Mesenchymal stem cell of the bone marrow (primary cell): ENCODE data around the gene ZNF622.

GRCh38 chr5:14503876-14504699 is 77.5 kb upstream of the OTULINL start:
- CAGE, long polyA plus RNA = no peak

GRCh38 chr5:14586987-14587680 is 5.5 kb downstream of the OTULINL start:
- CAGE, long polyA plus RNA = no peak

GRCh38 chr5:14595322-14595772 is 13.8 kb downstream of the OTULINL start:
- CAGE, long polyA plus RNA = no peak

DNA sequence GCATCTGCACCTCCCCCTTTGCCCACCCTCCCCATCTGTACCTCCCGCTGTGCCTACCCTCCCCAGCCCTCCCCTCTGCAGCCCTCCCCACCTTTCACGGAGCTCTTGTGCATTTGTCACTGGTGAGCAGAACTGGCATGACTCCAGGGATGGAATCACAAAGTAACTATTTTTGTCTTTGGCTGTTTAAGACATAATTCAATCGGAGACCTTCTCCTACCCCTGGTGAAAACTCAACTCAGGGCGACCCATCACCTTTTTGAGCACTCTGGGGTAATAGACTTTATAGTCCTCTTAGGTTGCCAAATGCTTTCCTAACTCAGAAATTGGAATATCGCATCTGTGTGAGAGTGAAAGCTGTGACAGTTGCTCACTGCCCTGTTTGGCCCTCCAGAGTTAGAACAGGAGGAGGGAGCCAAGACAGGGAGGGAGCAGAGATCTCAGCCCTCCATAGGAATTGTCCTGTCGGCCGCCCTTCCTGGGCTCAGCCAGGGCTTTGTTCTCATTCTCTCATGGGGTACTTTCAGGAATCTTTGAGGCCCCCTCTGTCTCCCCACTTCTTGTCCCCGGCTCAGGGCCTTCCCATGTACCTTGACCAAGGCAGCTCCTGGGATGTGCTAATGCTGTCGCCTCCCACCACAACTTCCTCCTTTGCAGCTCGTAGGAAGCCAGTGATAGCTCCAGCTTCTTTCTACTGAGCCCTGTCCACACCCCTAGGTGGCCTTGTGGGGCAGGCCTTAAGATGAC is 36.3 kb downstream of the OTULIN start:
- CAGE, long polyA plus RNA = no peak

DNA sequence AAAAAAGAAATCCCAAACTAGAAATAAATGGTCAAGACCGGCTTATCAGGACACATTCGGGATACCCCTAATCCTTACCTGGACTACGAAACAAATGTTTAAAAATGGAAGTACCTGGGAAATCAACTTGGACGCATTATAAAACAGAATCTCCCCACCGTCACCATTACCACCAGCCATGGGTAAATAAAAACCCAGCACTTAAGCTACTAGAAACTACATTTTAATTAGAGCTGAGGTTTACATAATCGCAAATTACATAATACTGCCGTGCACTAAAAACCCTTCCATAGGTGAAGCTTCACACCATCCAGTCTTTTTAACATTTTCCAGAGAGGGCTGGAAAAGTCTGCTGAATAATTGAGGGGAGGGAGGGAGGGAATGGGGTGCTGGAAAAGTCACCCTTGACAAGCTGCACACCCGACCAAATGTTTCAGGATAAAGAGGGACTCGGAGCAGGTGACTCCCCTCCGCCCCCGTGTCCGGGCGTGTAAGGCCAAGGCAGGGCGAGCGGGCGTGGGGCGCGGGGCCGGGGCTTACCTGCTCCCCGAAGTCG is 688 bp downstream of the ANKH start:
- CAGE, long polyA plus RNA = no peak

DNA sequence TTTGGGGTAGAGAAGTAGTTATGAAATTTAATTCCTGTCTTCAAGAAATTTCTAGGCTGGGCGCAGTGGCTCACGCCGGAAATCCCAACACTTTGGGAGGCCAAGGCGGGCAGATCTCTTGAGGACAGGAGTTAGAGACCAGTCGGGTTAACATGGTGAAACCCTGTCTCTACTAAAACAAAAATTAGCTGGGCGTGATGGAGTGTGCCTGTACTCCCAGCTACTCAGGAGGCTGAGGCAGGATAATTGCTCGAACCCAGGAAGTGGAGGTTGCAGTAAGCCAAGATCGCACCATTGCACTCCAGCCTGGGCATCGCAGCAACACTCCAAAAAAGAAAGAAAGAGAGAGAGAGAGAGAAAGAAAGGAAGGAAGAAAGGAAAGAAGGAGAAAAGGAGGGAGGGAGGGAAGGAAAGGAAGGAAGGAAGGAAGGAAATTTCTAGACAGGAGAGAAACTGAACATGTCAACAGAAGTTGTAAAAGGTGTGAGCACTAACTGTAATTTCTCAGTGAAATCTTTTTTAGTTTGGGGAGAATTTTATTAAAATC is 177.2 kb downstream of the FBXL7 start:
- CAGE, long polyA plus RNA = no peak

DNA sequence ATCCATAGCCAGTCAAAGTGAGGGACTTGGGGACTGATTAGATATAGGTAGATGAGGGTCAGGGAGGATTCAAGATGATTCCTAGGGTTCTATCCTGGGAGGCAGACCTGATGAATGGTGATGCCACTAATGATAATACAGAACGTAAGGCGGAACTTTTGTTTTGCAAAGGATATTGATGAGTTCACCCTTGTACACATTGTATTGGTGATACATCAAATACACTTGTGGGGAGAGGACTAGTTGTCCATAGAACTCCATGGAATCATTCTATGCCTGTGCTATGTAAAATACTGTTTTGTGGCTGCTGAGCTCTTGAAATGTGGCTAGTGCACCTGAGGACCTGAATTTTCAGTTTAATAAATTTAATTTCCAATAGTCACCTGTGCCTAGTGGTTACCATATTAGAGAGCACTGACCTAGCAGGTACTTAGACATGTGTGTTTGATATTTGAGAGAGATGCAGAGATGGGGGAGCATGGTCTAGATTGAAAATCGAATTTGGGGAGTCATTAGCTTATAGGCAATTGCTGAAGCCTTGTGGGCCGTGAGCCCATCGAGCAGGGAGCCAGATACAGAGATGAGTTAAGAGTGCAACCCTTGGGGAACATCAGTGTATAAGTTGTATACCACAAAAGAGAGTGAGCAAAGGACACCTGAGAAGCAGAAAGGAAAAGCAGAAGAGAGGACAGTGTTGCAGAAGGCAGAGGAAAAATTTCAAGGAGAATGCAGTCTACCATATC is 263.5 kb downstream of the MARCHF11 start:
- CAGE, long polyA plus RNA = no peak

GRCh38 chr5:16464869-16466047 is at the start of gene ZNF622:
Gene ZNF622, minus strand, starts transcription at chr5:16465800.
- CAGE, long polyA plus RNA = no peak

- CAGE, long polyA plus RNA = no peak
Observed at GRCh38 chr5:16467275-16467979, 1.8 kb upstream of the ZNF622 start.

DNA sequence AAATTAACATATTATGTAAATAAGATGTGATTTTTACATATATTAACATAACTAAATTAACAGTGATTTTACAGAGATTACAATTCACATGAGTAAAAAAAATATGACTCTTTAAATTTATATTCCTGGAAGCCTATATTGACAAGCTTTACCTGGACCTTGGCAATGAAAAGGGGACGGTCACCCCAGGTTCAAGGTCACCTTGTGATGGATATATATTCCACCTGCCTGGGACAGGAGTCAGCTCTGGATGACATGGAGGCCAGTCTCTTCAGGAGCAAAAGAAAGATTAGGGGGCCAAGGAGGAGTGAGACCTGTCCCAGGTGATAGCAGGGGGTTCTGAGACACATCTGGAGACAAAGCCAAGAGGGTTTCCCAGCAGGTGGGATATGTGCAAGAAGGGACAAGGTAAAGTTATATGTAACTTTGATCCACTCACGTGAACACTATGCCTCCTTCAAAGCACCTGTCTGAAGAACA is 62.7 kb upstream of the ZNF622 start:
- CAGE, long polyA plus RNA = no peak

GRCh38 chr5:16605069-16605628 is 11.6 kb downstream of the RETREG1 start:
- CAGE, long polyA plus RNA = no peak

- CAGE, long polyA plus RNA = no peak
Observed at GRCh38 chr5:16624882-16625448, 8.2 kb upstream of the RETREG1 start.

DNA sequence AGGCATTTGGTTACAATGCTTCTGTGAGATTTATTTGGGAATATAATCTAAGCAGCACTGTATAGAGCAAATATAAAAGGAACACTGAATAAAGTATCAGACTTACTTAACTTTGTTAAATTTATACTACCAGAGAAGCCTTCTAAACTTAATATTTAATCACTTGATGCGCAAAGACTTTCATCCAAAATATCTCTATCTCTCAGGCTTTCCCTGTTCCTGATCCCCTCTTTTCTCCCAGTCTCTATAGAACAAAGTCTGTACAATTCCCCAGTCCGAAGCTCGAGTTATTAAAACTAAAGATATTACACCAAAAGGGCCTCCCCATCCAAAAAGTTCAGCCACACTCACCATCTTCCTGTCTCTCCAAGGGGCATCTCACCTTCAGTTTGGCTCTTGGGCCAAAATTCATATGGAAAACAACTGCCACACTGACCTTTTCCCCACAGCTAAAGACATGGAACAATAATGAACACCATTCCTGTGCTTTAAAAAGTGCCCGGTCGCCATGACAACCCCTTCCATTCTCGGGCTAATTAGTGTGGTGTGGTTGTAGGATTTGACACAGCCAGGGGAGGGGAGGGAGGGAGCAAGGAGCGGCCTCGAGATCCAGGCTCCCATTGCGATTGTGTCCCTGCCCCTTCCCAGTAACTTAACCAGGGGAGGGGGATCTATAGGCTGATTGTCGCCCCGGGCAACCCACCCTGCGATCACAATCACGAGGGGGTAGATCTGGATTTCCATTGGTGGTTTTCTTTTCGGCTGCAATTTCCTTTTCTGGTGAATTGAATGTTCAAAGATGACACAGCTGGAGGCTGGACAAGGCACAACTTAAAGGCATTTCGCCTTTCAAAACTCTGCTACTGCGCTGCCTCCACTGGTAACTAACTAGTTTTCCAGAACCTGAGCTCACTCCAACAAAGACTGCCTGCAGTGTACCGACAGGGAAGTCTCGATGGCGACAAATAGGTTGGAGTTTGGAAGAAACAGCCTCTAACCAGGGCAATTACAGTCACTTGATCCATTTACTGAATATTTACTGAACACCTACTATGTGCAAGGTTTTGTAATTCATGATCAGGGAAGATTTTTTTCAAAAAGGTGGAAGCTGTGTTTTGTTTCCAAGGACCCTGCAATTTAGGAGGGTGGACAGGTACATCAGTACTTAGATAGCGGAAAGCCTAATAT is 96.6 kb upstream of the RETREG1 start:
- CAGE, long polyA plus RNA = no peak

GRCh38 chr5:16727800-16728594 is 111.2 kb upstream of the RETREG1 start:
- CAGE, long polyA plus RNA = no peak

- CAGE, long polyA plus RNA = no peak
Observed at GRCh38 chr5:16780382-16780881, 155.7 kb downstream of the MYO10 start.

- CAGE, long polyA plus RNA = no peak
Observed at GRCh38 chr5:16936380-16937014, 409 bp upstream of the MYO10 start.

DNA sequence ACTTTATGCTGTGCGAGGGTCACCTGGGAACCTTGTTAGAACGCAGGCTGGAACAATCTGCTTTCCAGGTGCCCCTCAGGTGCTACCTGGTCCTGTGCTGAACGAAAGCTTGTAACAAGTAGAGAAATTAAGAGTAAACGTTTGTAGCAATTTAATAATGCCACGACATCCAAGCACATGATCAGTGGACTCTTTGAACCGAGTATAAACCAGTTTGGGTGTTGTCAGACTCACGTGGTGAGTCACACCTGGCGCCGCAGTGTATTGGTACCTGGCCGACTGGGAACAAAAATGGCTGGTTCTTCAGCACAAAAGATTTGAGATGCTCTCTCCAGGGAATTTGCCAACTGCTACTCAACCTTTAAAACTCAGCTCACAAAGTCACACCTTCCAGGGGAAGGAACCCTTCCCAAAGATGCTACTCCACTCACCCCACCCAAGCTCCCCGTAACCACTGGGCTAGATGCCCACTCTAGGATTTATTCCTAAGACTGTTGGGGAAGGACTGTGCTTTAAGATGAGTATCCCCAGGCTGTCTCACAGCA is 999 bp upstream of the MYO10 start:
- CAGE, long polyA plus RNA = no peak

- CAGE, long polyA plus RNA = no peak
Observed at GRCh38 chr5:17219089-17219532, 1.7 kb downstream of the BASP1 start.

DNA sequence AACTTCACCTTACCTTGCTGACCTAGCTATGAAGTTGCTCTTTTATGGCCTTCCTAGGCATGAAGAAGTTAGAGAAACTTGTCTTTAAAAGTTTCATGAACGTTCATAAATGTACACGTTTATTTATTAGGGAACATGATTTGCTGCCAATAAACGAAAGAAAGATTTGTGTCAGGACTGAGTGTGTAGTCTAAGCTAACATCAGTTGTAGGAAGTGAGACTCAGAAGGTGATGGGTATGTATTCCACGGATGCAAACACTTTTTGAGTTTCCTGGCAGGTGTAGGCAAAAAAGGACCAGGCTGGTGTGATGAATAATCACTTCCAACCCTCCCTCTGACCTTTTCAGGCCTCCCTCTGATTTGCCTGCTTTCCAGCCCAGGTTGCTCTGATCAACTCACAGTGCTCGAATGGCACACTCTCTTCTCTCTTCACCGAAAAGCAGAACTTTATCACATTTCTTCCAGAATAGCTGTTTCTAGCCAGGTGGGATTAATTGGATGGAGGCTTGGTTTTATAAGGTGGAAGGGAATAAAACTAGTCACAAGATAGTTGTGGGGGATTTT is 51.8 kb downstream of the BASP1 start:
- CAGE, long polyA plus RNA = no peak

DNA sequence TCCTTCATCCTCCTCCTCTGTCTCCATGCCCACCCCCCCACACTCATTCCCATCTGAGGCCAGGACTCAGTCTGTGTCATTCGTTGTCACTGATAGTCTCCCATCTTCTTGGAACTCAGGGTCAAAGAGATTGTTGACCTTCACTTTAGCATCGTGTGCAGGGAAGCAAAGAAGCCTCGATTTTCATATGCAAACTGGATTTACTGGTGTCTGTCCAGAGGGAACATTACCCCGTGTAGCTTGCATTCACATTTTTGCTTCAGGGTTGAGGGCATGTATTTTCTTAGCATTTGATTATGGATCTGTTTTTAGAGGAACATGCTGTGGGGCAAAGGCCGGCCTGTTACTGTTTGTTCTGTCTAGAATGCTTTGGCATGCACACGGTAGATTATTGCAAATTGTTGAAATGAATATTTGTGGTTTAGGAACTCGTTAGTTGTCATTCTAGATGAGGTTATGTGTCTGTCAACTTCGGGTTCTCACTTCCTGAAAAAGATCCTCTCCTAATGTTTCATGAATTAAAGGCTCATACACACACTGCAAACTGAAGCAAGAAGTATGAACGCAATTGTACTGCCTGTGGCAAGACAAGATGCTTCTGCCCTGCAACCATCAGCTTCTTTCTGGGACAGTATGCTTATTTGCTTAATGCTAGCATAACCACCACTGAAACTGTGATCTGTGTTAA is 99.4 kb downstream of the BASP1 start:
- CAGE, long polyA plus RNA = no peak